ENCODE data around the gene HAUS1.

DNA sequence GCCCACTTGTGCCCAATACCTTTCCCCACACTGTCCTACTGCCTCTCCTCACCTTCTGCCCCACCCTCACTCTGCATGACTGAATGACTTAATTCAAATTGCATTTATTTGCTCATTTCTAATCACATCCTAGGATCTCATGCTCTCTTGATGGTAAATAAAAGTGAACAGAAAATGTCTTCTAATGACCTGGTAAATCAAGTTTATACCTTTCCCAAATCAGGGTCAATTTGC is 22.9 kb upstream of the SIGLEC15 start:
- PRO-cap = no peak
- RAMPAGE, long total RNA, 4 experiments = no peak in any of the 4 experiments

DNA sequence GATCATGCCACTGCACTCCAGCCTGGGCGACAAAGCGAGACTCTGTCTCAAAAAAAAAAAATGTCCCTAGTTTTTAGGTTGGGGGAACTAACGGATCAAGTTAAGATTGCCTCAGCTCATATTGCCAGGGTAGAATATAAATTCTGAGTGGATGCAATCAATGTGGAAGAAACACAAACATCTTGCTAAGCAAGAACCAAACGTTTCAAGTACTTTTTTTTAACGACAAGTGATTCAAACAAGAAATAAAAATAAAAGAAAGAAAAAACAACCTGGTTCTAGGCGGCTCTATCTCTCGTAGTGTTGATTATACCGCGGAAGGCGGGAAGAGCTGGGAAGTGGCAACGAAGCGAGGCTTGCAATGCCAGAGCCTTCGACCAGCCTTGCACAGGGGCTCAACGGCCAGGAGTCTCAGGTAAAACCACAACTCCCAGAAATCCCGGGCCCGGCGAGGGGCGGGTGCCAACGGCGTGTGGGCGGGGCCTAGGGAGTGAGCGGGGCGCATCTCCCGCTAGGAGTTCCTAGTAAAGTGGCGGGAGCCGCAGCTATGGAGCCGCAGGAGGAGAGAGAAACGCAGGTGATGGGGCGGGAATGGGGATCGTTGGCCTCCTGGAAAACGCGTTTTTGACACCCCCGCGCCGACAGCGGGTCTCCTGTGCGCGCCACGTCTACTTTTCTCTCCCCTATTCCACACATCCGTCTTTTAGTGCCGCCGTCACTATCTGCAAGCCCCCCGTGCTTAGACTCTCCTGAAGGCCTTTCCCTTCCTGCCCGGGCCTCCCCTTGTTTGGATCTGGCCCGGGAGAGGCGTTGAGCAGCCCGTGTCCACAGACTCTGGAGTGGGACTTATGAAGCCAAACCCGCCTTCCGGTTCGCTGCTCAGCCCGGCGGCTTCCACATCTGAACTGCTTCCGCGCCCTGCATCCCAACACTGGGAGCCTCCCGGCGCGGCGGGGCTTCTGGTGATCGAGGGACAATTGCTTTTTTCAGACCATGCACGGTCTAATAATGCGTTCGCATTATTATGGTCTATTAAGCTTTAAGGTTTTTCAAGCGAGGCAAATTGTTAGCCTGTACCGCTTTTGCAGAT is at the start of gene HAUS1:
HAUS1 (plus strand) TSS at position 521 of the 1,090 bp plus-strand sequence.
- PRO-cap = bidirectional peak, plus-strand start at position 532 of the sequence, minus-strand start at position 385 of the sequence; bidirectional peak, plus-strand start at position 907 of the sequence, minus-strand start at position 902 of the sequence
- RAMPAGE, long total RNA, 4 experiments = start-site peak on the plus strand in 4 of 4 experiments, centred at positions 507 to 527 of the sequence, 34 to 189 reads per replicate

GRCh38 chr18:46152245-46152732 is 21.5 kb upstream of the C18orf25 start:
- PRO-cap = no peak
- RAMPAGE, long total RNA, 4 experiments = no peak in any of the 4 experiments

DNA sequence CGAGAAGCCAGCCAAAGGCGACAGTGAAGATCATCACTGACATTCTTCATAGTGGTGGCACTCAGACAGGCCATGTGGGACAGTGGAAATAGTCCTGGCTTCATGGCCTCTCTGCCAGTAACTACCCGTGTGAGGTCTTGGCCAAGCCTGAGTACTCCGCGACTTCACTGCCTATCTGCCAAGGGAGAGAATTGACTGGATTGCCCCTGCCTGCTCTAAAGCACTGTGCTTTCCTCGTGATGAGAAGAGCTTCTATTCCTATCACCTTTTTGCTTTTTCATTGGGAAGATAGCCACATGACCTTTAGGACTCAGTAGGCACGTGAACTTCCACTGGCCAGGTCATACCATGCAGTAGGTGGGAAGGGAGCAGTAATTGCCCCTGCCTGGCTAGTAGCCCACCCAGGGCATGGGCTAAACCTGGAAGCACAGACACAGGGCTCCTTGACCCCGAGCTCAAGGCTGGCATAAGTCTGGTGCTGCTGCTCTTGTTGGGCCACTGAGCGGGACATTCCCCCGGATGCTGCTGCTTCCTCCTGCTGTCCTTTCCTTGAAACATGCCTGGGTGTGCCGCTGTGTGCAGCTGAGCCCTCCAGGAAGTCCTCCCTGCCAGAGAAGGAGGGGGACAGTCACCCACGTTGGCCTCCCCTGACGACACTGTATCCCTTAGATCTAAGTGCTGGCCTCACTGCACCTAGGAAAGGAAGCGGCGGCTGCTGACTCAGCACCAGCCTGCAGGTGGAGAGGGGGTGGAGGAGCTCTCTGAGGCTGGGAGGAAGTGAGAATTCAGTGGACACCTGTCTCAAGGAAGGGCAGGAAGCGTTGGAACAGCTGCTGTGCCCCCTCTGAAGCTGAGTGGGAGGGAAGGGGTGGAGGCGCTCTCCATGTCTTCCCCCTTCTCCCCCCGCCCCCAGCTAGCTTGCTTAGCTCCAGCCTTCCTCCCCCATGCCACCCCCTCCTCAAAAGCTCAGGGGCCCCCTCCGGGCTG is 9.9 kb downstream of the RNF165 start:
- PRO-cap = no peak
- RAMPAGE, long total RNA, 4 experiments = no peak in any of the 4 experiments

DNA sequence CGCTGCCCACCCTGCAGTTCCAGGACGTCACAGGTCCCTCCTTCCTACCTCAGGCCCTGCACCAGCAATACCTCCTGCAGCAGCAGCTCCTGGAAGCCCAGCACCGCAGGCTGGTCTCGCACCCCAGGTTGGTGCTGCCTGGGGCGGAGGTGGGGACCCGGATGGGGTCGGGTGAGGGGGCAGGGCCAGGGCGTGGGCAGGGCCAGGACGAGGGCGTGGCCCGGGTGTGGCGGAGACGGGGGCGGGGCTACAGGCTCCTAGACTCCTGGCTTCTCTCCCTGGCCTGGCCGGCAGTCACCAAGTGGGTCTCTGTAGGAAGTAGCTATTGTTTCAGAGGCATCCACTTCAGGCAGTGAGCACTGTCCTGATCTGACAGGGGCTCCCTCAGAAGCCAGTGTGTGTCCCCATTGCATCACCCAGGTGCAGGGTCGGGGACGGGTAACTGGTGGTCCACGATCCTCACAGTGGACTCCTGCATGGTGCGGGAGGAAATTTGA is 99.6 kb downstream of the RNF165 start:
- PRO-cap = no peak
- RAMPAGE, long total RNA, 4 experiments = no peak in any of the 4 experiments

GRCh38 chr18:46660922-46661453 is 4.0 kb upstream of the LOXHD1 start:
- PRO-cap = no peak
- RAMPAGE, long total RNA, 4 experiments = no peak in any of the 4 experiments

GRCh38 chr18:46945909-46946353 is 28.5 kb downstream of the KATNAL2 start:
- PRO-cap = no peak
- RAMPAGE, long total RNA, 4 experiments = start-site peak on the plus strand in 2 of 4 experiments, at chr18:46945858-46946136 at its widest, 7 to 10 reads per replicate

GRCh38 chr18:47749061-47749525 is 181.4 kb downstream of the SMAD2 start:
- PRO-cap = no peak
- RAMPAGE, long total RNA, 4 experiments = no peak in any of the 4 experiments

DNA sequence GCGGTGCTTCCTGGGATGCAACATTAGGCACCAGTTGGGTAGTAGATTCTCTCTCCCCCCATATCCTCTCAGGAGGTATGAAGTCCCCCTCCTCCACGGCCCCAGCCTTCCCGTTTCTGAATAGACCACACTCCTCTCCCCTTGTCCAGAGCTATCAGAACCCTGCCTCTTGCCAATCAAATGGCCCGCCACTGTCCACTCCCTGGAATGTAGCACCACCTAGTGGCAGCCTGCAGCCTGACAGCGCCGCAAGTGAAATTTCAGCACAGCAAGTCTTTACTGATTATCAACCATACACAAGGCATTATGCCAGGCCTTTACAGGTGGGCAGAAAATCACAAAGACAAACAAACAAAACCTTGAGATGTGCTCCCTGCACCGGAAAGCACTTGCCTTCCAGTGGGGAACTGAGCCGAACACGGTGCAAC is 174.1 kb downstream of the SMAD2 start:
- PRO-cap = no peak
- RAMPAGE, long total RNA, 4 experiments = no peak in any of the 4 experiments

DNA sequence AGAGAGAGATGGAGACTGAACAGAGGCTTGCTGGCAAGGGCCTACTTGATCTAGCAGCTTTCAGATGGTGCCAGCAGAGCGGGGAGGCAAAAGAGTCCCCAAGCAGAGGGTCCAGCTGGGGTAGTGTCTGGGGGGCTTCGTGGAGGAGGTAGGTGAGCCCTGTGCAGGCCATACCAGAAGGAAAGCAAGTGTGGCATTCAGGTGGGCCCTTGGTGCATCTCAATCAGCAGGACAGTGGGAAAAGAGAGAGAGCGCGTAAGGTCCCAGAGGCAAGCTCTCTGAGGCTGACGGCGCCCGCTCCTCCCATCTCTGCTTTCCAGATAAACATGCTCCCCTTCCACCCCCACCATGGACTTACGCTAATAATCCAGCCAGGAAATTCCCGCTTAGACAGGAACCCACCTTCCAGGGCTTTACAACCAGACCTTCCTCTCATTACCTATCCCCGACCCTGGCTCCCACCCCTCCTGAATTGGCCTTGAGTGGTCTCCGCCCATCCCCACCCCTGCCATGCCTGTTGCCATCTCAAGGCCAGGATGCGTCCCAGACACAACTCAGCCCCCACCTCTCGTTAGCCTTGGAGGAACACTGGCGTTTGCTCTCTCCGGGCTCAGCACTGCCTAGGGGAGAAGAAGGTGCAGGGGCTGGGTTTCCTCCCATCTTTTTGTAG is 131.2 kb downstream of the SMAD2 start:
- PRO-cap = no peak
- RAMPAGE, long total RNA, 4 experiments = no peak in any of the 4 experiments

DNA sequence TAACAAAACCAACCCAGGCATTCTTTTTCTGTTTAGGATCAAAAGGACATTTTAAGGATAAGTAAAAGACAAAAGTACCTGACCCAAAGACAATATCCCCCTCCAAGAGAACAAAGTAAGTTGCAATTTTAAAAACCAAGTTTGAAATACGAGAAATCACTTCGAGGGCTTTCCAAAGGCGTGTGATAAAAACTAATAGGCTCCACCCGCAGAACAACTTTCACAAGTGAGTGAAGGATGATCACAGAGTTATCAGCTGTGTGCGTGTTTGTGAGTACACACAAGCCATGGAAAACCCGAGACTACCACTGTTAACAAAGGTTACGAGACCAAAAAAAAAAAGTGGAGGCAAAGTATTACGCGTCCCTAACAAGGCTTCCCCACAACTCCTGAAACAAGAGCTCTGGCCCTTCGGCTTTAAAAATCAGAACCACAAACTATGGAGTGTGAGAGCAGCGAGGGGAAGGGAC is 766 bp downstream of the SMAD2 start:
- PRO-cap = bidirectional peak, plus-strand start at position 225 of the sequence, minus-strand start at position 228 of the sequence
- RAMPAGE, long total RNA, 4 experiments = no peak in any of the 4 experiments

DNA sequence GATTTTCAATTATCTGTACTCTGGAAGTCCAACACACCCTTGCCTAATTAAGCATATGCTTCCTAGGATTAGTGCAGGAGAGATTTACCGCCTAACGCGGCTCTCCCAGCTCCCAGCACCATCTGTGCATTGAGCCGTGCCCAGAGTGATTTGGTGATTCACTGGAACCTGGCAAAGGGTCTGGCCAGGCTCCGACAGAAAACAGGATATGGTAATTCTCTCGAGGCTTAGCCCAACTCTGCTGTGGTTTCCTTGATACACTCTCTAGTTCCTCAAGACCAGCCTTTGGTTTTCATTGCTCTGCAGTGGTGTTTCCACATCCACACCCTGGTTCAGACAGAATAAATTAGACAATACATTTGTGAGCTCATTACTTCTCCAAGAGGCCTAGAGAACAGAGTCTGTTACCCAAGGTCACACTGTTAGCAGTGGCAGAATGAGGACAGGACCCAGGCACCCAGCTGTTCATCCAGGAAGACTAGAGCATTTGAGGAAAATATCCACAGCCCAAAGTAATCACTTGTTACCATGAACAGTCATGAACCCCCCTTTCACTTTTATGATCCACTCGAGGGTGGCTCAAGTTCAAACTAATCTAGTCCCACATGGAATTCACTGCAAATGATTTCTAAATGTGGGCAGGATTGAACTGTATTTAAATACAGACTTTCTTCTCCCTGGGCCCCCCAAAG is 23.1 kb upstream of the SMAD2 start:
- PRO-cap = bidirectional peak, plus-strand start at position 373 of the sequence, minus-strand start at position 124 of the sequence
- RAMPAGE, long total RNA, 4 experiments = no peak in any of the 4 experiments

- PRO-cap = no peak
- RAMPAGE, long total RNA, 4 experiments = no peak in any of the 4 experiments
Observed at GRCh38 chr18:48085595-48086310, 155.3 kb upstream of the SMAD2 start.

DNA sequence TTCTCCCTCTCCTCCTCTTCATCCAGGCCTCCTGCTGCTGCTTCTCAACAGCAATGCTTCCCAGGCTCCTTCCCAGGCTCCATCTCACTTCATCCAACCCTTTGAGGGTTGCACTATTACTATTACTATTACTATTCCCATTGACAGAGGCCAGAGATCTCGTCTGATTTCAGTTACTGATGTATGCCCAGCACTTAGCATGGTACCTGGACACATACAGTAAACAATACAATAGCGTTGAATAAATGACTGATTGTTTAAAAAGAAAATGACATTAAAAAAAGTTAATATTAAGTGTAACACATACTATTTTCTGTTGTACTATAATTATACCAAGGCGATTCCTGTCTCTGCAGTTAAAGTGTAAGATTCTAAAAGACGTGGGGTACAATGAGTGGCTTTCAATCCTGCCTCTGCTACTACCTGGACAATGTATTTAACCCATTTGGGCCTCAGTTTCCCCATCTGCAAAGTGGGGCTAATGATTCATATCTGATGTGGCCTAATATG is 204.6 kb upstream of the SMAD2 start:
- PRO-cap = no peak
- RAMPAGE, long total RNA, 4 experiments = start-site peak on the minus strand in 1 of 4 experiments, centred at position 160 of the sequence, 19 reads per replicate

- PRO-cap = no peak
- RAMPAGE, long total RNA, 4 experiments = no peak in any of the 4 experiments
Observed at GRCh38 chr18:48236591-48236953, 172.6 kb downstream of the ZBTB7C start.

DNA sequence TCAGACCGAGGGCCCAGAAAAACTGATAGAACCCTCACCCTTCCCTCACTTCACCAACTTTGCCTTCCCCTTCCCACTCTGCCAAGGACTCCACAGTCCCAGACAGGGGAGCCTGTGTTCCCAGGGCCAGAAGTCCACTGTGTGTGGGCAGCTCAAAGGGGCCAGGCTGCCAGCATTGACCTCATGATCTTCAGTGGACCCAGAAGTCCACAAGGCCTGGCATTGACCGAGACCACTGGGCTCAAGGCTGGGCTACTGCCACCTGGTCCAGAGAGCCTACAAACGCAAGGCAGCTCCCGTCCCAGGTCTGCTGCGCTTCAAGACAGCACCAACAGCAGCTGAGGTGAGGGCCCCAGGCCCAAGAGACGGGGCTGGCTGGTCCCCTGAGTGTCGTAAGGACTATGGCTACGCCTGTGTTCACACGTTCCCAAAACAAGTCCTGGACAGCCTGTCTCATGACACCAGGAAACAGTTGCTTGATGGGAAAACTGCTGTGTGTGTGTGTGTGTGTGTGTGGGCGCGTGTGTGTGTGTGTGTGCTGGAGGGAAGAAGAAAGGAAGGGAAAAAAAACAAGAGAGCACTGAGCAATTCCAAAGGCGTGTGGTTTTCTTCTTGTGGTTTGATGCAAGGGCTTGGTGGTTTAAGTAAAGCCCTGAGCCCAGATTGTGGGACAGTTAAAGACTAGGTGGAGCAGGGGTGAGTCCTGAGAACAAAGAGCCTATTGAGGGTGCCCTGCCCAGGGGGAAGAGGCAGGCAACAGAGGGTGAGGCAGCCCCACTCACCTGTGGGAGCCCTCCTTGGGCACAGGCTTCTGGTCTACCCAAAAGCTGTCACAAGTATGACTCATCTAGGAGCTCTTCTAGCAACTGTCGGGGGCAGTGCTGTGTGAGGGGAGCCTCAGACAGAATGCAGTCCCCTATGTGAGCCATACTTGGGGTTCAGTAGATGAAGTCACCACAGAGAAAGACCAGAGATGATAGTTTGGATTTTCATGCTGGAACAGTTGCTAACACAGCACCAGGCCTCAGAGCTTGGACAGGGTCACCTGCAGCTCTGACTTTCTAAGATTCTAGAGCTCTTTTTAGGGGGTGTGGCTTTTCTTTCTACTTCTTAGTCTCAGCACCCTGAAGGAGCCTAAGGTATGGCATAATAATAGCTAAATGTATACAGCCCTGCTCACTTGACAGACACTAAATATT is 46.8 kb upstream of the ZBTB7C start:
- PRO-cap = no peak
- RAMPAGE, long total RNA, 4 experiments = no peak in any of the 4 experiments

- PRO-cap = no peak
- RAMPAGE, long total RNA, 4 experiments = no peak in any of the 4 experiments
Observed at GRCh38 chr18:48545500-48546077, 6.8 kb downstream of the CTIF start.

- PRO-cap = no peak
- RAMPAGE, long total RNA, 4 experiments = no peak in any of the 4 experiments
Observed at GRCh38 chr18:48573493-48574066, 34.7 kb downstream of the CTIF start.

DNA sequence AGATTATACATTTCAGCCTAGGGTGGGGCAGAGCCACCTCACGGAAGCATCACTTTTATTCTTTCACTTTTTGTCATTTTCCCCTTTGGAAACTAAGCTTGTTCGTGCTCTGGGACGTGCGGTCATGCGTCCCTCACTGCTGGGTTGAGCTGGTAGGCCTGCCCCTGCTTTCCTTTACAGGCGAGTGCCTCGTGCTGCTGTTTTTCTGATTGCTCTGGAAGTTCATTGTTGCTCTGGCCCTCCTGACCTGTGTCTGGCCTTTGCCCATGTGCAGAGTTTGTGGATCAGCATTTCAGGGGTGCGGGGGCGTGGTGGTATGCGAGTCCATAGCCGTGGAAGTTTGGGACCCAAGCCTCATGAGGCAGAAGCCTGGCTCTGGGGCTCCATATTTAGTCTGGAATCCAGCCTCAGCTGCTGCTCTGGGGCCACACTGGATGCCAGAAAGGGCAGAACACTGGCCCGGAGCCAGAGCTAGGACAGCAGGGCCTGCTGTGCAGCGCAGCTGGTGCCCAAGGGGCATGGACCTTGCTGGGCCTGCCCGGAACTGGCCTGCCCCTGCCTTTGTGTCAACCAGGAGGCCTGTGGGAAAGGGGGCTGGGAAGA is 51.1 kb downstream of the CTIF start:
- PRO-cap = no peak
- RAMPAGE, long total RNA, 4 experiments = no peak in any of the 4 experiments

DNA sequence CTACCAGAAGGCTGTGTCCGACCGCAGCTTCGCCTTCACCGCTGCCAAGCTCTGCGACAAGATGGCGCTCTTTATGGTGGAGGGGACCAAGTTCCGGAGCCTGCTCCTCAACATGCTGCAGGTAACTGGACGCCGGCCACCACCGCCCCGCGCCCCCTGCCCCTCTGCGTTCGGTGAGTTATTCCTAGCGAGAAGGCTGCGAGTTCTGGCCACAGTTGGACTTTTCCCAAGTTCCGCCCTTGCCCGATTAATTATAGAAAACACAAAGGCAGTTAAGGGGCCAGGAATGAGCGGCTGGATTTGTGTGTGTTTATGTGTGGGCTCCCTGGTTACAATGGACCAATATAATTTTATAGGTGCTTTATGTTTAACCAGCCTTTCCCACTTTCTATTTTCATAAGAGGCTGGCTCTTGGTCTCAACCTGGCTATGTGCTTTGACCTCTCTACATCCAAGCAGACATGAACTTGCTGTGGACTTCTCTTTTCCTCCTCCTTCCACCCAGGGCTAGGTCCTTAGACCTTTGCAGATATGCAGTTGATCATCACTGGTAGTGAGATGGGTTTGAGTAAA is 189.1 kb downstream of the SMAD7 start:
- PRO-cap = no peak
- RAMPAGE, long total RNA, 4 experiments = no peak in any of the 4 experiments

All from transverse colon (tissue), 4 donors.